A172 (cell line): Measurements from ENCODE around the gene LIG4.

DNA sequence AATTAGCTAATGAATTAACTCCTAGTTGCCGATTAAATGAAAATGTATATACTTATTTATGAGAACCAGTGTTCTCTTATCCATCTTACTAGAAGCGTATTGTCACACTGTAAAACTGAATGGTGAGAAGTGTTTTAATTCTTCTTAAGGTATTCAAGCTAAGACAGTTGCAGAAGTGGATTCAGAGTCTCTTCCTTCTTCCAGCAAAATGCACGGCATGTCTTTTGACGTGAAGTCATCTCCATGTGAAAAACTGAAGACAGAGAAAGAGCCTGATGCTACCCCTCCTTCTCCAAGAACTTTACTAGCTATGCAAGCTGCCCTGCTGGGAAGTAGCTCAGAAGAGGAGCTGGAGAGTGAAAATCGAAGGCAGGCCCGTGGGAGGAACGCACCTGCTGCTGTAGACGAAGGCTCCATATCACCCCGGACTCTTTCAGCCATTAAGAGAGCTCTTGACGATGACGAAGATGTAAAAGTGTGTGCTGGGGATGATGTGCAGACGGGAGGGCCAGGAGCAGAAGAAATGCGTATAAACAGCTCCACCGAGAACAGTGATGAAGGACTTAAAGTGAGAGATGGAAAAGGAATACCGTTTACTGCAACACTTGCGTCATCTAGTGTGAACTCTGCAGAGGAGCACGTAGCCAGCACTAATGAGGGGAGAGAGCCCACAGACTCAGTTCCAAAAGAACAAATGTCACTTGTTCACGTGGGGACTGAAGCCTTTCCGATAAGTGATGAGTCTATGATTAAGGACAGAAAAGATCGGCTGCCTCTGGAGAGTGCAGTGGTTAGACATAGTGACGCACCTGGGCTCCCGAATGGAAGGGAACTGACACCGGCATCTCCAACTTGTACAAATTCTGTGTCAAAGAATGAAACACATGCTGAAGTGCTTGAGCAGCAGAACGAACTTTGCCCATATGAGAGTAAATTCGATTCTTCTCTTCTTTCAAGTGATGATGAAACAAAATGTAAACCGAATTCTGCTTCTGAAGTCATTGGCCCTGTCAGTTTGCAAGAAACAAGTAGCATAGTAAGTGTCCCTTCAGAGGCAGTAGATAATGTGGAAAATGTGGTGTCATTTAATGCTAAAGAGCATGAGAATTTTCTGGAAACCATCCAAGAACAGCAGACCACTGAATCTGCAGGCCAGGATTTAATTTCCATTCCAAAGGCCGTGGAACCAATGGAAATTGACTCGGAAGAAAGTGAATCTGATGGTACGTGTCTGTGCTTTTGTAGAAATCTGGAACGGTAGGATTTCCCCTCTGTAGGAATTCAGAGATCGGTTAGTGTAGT lies 16.5 kb downstream of the ERCC5 start:
- RAMPAGE, long total RNA, result no peak

GRCh38 chr13:104015069-104015561 lies 948.9 kb upstream of the SLC10A2 start:
- RAMPAGE, long total RNA, result no peak

DNA sequence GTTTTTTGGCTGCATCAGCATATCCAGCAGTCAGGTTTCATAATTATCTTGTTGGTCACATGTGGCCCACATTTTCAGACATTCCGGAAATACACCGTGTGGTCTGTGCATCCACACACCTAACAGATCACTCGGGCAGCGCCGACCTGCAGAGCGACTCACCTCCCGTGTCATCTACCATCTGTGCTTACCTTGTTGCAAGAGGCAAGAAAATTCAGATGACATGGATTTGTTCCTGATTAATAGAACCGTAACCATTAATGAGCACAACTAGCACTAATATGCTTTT lies 453.6 kb downstream of the DAOA start:
- RAMPAGE, long total RNA, result no peak

DNA sequence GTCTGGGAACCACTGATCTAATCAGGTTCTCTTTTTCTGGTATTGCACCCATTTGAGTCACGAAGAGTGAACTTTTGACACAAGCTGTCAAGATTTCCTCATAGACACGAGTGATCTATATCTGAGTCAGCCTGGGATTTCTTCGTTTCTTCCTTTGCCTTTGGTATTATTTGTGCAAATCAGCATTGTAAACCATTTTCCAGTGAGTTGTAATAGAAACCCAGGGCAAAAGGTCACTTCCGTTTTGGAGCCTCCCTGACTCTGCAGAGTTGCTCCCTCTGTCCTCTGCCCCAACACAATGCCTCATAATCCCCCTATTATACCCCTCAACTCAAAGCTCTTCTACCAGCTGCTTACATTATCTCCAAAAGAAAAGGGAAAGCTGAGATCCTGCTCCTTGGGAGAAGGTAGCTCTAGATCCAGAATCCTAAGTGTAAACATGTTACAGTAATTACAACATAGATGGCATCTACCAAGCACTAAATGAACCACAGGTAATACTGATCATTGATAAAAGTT lies 454.6 kb downstream of the DAOA start:
- RAMPAGE, long total RNA, result no peak

DNA sequence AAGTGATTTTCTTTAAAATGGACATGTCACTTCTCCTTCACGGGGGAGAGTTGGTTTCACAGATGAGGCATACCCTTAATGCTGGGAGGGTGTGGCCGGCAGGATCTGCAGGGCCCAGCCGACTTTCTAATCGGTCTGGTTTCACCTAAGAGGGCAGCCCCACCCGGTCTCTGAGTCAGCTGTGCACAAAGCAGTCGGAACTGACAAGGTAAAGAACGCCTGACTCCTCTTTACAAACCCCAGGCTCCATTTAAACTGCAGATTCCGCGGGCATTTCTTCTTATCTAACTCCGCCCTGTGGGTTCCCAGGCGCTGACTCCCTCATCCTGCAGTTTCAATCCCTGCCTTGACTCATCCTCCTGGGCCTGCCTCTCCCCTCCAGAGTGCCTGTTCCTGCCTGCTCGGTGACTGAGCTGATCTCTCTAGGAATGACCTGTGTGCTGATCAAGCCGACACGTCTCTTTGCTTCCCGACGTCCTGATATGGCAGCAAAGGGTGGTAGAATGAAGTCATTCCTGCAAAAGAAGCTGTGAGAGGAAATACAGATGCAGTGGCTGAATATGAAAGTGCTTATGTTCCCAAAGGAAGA lies 63.4 kb downstream of the EFNB2 start:
- RAMPAGE, long total RNA, result no peak

DNA sequence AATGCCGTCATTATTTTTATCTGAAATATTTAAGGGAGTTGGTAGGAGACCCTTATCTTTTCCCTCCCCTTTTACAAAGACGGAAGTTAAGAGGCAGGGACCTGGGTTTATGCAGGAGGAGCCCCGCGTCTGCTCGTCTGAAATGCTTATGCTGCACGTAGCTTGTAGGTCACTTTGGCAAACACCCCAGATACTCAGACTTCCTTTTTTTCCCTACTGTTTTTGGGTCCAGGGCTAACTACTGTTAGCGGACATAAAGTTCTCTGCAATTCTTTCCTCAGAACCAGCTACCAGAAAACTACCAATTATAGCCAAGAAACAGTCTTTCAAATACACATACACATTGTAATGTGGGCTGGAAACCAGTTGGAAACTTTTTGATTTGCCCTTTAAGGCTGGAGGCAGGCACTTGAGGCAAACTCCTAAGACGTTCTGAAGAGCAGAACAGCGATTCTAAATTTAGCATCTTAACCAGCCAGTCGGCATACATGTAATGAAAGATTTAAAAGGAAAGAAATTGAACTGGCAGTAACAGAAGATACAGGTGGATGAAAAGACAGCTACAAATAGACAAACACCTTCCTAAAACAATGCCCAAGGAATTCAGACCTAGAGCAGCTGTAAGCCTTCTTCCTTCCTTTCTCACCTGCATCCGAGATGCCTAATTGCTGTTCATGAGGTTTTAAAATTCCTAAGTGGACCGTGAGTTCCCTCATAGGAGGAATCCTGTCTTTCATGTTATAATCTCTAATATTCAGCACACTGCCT lies 50.6 kb downstream of the EFNB2 start:
- RAMPAGE, long total RNA, result no peak

DNA sequence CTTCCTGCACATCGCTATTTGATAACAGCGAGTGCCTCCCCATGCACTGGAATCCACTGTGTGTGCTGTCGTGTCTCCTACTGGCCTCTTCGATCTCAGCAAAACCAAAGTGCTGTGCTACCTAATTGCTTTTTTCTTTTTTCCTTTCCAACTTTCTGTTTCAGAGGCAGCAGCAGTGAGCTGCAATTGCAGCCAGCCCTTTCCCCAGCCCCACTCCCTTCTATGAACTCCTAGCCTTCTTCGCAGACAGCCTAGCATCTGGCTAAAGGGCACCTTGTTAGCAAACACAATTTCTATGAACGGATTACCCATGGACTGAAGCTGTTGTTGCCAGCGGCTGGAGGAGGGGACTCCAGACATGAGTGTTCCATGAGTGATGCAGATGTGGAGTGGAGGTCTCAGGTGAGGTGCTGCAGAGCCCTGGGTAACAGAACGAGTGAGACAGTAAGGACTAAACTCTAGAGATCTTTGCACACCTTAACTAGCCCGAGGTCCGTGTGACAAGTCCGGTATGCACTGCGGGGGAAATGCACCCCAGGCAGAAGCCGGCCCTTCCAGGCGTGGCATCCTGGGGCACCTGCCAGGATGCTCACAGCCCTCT lies 43.3 kb downstream of the EFNB2 start:
- RAMPAGE, long total RNA, result no peak

- RAMPAGE, long total RNA, result no peak
Observed at GRCh38 chr13:106532919-106533533, 2.4 kb downstream of the EFNB2 start.

- RAMPAGE, long total RNA, result no peak
Observed at GRCh38 chr13:106556932-106558024, 10.7 kb downstream of the ARGLU1 start.

DNA sequence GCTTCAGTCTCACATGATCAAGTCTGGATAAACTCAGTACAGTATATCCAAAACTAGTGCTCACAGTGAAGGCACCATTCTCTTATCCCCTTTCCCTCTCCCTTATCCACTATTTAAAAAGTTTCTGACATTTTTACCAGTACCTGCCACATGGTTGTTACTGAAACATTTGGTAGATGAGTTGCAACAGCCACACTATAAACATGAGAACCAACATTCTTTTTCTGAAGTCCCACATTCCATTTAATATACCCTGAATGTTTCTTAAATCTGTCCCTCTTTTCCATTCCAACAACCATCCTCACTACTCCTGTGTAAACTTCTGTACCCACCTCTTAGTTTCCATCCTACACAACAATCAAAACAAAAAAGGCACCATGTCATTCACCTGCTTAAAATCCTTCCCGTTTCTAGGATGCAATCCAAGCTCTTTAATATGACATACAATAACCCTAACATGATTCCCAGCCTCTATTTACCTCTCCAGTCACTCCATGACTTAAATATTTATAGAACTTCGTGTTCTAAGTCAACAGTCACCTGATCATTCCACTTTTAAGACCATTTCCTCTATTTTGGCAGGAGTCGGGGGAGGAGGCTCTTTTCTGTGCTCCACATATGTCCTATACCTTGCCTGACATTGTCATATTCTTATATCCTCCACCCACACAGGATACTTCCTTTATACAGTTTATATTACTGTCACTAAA lies 3.0 kb downstream of the ARGLU1 start:
- RAMPAGE, long total RNA, result no peak

GRCh38 chr13:106916841-106917156 lies 348.9 kb upstream of the ARGLU1 start:
- RAMPAGE, long total RNA, result no peak

GRCh38 chr13:107450824-107451516 lies 416.3 kb downstream of the NALF1 start:
- RAMPAGE, long total RNA, result no peak

- RAMPAGE, long total RNA, result no peak
Observed at GRCh38 chr13:108214881-108216053, at the start of gene LIG4. TSS of gene LIG4 (minus strand) at chr13:108215536.

DNA sequence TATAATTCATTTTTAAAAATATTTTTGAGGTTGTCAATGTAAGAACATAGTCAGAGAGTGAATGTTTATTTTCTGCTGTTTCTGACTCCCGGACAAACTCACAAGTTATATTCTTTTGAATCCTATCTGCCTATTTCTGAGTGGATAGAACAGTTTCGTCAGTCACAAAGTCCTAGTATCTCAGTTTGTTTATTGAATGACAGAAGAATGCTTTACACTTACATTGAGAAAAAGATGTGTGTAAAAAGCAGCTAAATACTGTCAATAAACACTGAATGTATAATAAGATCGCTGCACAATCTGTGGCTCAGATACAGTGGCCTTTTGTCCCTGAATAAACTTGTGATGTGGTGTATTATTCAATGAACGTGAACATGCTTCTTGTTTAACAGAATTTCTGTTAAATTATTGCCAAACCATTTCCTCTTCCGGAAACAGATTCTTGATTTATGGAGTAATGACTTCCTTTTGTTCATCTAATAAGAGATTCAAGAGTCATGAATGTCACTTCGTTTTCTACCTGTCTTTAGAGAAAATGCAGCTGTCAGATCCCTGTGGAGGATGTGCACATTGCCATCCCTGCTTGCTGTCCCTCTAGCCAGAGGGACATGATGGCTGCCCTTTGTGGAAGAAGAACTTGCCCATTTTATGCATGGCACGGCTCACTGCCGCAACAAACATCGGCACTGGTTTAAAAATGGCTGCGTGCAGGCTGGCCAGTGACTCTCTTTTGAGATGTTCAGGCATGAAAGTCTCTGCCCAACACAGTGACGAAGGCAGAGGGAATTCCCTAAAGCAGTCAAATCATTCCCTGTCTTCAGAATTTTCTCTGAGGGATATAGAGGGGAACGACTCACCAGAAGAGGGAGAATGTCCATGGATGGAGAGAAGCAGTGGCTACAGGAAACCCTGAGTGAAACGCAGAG lies 3.2 kb upstream of the TNFSF13B start:
- RAMPAGE, long total RNA, result no peak

- RAMPAGE, long total RNA, result no peak
Observed at GRCh38 chr13:109592677-109593269, 193.6 kb downstream of the IRS2 start.

DNA sequence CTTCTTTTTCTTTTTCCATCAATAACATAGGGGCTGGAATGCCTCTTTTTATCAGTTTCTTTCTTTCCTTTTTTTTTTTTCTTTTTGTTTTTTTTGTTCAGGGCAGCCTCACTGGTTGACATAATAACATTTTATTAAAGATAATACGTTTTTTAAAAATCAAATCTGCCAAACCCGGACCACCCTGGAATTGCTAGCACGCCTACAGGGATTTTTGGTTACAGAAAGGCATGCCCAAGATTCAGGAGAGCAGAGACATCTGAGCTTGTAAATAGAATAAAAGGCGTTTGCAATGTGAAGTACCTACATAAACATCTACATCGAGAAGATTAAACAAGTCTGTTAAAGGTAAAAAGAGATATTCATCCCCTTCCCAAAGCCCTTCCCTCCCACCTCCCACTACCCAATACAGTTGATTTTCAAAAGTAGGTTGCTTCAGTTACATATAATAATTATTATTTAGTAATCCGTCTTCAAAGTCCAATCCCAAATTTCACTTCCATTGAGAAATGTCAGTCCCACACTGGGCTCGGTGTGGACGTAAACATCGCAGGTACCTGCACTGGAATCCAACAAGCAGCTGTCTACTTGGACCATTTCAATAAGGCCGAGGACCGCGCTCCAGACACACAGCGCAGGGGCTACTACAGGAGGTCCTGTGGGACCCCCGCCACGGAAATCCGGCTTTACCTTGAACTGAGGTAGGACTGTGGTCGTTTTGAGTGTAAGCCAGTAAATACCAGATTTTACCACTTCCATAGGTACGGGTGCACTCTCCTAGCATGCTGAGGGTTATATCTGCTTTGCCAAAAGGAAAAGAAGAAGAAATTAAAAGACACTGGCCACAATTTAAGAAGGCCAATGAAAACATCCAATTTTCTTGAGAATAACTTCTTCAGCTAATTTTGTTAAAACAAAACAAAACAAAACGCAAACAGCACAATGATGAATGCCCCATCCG lies 31.0 kb downstream of the IRS2 start:
- RAMPAGE, long total RNA, result no peak

GRCh38 chr13:109779078-109779958 lies 7.1 kb downstream of the IRS2 start:
- RAMPAGE, long total RNA, result no peak

DNA sequence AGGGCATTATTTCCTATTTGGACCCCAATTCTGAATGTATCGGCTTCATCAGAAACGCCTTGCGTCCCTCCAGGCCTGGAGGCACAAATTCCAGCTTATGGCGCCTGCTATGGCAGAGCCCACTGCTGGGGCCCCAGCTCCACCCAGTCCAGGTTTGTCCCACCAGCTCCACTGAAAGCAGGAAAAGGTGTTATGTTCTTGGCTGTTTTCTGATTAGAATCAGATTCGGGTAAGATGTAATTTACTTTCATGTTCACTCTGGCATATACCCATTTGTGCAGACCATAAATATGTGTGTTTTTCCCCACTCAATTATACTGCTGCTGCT lies 6.5 kb downstream of the IRS2 start:
- RAMPAGE, long total RNA, result no peak

- RAMPAGE, long total RNA, result no peak
Observed at GRCh38 chr13:109780287-109780609, 6.1 kb downstream of the IRS2 start.

GRCh38 chr13:109785438-109786419 lies 654 bp downstream of the IRS2 start:
- RAMPAGE, long total RNA, result no peak